ENCODE results near the gene RXFP2.

GRCh38 chr13:29593541-29594144 is 1.8 kb downstream of the SLC7A1 start:
- PRO-cap = no peak

- PRO-cap = no peak
These were observed 85.1 kb upstream of the UBL3 start for GRCh38 chr13:29935309-29936110.

DNA sequence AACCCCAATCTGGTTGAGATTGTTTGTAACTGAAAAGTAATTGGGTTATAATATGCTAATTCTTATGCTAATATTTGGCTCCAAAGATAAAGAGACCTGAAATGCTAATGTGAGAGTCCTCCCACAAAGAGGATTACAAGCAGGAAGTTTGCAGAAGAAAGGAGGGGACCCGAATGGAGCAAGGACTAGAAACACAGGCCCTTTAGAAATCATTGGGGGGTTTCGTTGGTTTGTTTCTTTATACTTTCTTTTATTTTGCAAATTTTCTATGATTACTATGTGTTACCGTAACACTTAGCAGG is 93.0 kb upstream of the UBL3 start:
- PRO-cap = no peak

GRCh38 chr13:29999409-30000098 is 149.1 kb upstream of the UBL3 start:
- PRO-cap = no peak

DNA sequence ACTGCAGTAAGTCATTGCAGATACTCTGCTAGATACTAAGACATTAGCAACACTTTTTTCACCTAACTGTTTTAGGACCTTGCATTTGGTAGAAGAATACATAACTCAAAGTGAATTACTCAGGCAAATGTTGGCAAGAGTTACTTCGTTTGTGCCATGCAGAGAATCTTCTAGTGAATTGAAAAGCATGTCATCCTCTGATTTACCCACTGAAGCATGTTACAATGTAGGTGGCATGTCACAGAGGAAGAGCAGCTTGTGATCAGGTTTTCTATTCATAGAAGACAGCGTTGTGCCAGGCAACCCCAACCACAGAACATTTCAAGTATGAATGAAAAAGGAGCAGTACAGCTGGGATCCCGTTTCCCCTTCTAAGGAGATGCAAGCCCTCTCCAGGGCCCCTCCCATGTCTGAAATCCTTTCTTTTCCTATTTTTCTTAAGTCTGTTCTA is 5.9 kb upstream of the KATNAL1 start:
- PRO-cap = no peak

DNA sequence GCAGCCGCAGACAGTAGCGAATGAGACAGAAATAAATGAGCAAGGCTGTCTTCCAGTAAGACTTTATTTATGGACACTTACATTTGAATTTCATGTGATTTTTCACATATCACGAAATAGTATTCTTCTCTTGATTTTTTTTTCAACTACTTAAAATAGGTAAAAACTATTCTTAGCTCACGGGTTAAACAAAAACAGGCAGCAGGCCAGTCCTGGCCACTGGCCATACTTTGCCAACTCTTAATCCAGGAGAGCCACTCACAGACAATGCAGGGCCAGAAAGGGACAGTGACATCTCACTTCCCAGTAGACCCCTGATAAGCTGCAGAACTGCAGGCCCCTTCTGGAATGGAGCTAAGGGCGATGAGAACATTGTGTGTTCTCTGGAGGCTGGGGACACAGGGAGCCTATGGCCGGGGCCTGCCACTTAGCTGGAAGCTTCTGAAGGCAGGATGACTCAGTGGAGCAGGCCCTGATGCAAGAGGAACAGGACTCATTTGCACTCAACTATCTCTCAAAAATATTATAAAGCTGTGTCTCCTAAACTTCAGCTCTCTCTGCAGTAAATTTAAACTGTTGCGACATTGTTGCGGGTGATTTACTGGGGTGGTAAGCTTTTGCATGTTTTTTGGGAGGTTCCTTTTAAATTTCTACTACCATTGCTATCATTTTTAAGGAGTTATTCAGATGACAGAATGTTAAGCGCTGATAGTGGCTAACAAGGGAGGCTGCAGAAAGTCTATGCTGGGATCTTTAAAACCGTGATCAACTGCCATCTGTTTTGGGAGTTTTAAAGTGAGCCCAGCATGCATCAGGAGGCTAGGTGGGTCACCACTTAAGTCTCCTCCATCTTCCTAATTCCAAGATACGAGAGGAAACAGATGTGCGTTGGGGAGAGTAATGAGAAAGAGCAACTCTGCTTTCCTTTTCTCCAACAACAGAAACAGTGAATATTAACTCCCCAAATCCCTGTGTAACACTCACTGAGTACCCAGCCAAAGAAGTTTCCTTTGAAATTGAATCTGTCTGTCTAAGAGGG is 33.2 kb upstream of the KATNAL1 start:
- PRO-cap = no peak

GRCh38 chr13:30395447-30395956 is 26.8 kb upstream of the UBE2L5 start:
- PRO-cap = bidirectional peak, plus-strand start at chr13:30395612, minus-strand start at chr13:30395503

- PRO-cap = bidirectional peak, plus-strand start at chr13:30465353, minus-strand start at chr13:30465219
These were observed 497 bp downstream of the HMGB1 start for GRCh38 chr13:30465287-30465590.

DNA sequence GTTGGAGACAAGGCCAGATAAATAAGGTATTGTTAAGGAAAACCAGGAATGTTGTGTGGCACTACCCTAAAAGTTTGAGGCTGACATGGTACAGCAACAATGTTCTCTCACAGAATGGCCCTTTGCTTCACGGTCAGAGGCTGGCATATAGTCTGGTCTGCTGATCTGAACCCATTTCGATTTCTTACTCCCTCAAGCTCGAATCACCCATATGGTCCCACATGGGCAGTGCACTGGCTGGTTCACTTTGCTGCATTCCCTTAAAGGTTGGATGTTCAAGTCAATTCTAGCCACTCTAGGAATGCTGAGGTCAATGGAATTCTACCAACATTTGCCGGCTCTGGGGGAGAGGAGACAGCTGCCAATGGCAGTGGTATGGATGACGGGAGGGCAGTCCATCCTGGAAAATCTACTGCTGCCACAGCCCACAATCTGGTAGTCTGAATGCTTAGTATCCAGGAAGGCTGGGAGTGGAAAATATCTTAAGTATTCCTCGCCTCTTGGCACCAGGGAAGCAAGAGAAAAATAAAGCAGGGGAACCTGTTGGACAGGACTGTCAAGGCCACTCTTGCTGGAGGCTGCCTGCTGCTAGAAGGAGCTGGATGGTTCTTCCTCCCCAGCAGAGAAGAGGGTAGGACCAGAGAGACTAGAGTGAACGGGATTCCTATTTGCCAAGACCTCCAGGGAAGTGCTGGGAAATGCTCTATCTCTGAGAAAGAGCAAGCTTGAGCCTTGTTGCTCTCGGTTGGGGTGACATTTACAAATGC is 20.5 kb upstream of the HMGB1 start:
- PRO-cap = no peak

DNA sequence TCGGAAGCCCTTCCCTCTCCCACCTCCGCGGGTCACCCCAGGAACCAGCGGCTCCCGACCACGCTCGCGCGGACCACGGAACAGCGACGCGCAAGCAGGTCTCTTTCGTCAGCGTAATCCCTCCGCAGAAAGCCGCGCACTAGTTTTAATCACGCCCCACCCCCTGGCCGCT is 367 bp upstream of the USPL1 start:
- PRO-cap = bidirectional peak, plus-strand start outside the sequence, minus-strand start at position 121 of the sequence

- PRO-cap = no peak
These were observed 22.3 kb upstream of the ALOX5AP start for GRCh38 chr13:30712641-30713887.

- PRO-cap = no peak
These were observed 72.0 kb upstream of the MEDAG start for GRCh38 chr13:30833995-30834571.

GRCh38 chr13:30908230-30909043 is 2.4 kb downstream of the MEDAG start:
- PRO-cap = no peak

GRCh38 chr13:31045630-31046355 is 113.3 kb downstream of the TEX26 start:
- PRO-cap = bidirectional peak, plus-strand start at chr13:31046065, minus-strand start at chr13:31045861

GRCh38 chr13:31090971-31091579 is 70.6 kb downstream of the HSPH1 start:
- PRO-cap = no peak

GRCh38 chr13:31200285-31200656 is 496 bp downstream of the B3GLCT start:
- PRO-cap = bidirectional peak, plus-strand start at chr13:31200610, minus-strand start at chr13:31200313

DNA sequence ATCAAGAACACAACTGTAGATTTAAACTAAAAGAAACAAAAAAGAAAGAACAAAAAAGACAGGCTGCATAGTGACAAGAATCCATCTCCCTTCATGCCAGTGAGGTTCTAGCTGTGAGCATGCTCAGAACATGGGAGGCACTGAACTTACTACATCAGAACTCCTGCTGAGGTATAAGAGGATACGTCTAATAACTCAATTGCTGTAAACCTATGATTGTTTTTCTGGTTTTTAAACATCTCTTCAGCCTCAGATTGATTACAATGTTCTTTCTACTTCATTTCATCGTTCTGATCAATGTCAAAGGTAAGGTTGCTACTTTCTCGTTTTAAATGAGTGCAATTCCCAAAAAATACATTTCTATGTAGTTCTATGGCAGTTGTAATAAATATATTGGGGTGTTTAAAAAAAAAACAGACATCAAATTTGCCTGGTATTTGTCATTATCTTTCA is at the start of gene RXFP2:
TSS of gene RXFP2 (plus strand) at position 126 of the 453 bp plus-strand sequence.
- PRO-cap = no peak

DNA sequence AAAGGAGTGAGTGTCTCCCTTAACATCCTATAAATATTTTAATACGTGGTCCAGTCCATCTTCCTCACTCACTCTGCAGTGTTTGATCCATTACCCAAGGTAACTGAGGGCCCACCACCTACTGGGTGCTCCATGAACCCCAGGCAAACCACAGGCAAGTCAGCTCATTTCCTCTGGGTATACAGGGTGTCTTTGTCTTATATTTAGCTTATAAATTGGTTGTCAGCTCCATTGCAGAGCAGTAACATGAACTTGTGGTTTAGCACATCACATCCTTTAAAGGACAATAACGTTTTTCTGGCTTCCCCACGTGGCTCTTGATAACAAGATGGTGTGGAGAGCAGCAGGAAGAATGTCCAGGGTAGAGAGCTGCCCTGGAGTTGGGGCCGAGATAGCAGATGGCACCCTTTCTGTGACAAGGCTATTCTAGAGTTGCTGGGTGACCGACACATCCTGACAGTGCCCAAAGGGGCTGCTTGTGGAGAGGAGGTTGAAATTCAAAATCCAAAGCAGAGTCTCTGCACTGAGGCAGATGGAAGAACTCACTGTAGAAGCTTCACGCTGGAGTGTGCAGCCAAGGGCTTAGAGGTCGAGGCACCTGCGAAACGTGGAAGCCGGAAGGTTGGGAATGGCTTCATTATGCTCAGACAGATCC is 133.2 kb upstream of the FRY start:
- PRO-cap = no peak

- PRO-cap = bidirectional peak, plus-strand start at chr13:31951443, minus-strand start at chr13:31951272
These were observed 80.4 kb upstream of the FRY start for GRCh38 chr13:31951130-31951608.

GRCh38 chr13:32425877-32426512 is 1.9 kb downstream of the N4BP2L1 start:
- PRO-cap = no peak

All from anterior vena cava (tissue), 1 donor.